Cardiac atrium fibroblast (primary cell): ENCODE measurements around the genes MT3, MT2A and MT1H.

DNA sequence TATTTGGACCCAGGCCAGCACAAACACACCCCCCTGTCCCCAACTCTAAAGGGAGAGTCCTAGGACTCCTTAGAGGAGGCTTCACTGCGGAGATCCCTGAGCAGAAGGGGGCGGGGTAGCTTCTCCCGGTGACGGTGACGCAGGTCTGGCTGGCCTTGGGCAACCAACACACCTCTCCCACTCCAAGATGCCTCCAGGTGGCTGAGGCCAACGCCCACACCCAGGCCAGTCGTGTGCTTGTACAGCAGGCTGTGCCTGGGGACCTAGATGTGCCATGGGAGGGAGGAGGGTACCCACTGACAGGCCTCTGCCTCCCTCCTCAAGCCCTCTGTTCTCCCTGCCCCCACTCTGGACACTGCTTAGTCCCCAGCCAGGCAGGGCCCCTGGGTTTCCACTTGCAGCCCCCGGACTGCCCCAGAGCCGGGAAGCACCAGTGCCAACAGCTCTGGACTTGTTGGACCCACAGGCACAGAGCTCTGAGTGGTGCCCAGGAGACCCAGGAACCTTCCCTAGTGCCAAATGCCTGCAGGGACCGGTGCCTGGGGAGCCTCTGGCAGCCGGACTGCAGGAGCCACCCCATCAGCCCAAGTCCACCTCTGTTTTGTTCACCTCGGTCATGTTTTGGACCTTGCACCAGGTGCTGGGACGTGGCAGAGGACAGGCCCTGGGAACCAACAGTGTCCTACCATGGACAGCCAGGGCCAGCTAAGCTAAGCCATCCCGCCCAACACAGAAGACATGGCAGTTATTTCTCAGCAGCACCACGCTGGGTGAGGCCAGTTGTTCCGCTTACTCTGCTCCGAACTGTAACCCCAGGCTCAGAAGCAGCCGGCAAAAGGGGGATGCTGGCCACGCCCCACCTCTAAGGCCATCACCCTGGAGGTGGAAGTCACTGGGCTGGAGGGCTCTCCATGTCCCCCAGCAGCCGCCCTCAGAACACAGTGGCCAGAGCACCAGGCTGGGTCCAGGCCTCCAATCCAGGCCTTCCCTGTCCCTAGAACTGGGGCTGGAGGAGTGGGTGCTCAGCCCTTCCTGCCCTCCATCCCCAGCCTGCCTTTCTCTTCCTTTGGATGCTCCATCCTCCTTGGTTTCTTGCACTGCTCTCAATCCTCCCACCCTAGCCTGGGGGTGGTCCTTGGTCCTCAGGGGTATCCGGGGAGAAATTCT, 79.9 kb downstream of the AMFR start:
- RAMPAGE, long total RNA, result no peak

GRCh38 chr16:56389003-56389462, 36.3 kb downstream of the AMFR start:
- RAMPAGE, long total RNA, result no peak

DNA sequence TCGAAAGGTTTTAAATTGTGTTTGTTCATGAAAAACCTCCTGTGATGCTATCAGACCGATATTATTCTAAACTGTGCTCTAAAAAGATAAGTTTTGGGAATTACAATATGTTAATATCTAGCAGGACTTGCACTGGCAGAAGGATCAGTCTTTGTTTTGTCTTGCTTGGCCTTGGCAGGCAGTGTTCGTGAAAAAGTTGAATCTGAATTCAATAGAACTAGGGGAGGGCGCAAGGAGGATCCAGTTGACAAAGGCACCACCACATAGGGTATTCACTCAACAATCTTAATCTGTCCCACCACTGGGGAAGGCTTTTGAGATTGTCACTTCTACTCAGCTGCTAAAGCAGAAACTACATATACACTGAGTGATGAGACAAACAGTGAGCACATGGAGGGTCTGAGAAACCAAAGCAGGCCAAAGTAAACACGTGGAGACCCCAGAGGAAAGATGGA, 2.5 kb downstream of the AMFR start:
- RAMPAGE, long total RNA, result no peak

- RAMPAGE, long total RNA, result no peak
Observed at GRCh38 chr16:56423638-56424052, 1.7 kb downstream of the AMFR start.

DNA sequence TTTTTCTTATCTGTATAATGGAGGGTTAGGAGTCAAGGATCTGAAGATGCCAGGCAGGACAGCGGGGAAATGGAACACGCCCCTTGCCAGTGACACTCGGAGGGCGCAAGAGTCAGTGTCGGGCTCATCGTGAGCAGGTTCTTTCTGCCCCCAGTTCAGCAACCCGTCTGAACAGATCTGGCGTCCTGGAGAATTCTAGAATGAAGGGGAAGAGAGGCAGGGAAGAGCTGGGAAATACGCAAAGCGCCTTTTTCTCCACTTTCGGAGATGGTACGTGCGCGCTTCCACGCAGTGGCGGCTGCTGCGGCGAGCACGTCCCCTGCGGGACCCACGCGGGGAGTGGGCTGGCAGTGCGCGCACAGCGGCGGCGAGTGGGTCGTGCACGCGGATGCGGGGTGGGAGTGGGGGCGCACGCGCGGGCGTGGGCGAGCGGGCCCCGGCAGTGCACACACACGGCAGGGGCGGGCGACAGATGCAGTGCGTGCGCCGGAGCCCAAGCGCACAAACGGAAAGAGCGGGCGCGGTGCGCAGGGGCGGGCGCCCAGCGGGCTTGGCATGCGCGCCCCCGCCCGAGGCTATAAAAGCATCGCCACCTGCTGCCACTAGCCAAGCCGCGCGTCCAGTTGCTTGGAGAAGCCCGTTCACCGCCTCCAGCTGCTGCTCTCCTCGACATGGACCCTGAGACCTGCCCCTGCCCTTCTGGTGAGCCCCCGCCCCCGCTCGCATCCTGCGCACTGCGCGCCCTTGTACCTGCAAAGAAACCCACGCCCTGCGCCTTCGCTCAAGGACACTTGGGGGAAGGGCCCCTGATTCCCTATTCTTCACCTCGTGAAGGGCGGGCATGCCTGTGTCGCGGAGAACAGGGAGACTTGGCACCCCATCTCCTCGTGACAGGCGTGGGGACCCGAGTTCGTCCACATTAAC, at the start of gene MT3:
MT3 (plus strand) TSS at position 609 of the 924 bp plus-strand sequence.
- RAMPAGE, long total RNA, result no peak

DNA sequence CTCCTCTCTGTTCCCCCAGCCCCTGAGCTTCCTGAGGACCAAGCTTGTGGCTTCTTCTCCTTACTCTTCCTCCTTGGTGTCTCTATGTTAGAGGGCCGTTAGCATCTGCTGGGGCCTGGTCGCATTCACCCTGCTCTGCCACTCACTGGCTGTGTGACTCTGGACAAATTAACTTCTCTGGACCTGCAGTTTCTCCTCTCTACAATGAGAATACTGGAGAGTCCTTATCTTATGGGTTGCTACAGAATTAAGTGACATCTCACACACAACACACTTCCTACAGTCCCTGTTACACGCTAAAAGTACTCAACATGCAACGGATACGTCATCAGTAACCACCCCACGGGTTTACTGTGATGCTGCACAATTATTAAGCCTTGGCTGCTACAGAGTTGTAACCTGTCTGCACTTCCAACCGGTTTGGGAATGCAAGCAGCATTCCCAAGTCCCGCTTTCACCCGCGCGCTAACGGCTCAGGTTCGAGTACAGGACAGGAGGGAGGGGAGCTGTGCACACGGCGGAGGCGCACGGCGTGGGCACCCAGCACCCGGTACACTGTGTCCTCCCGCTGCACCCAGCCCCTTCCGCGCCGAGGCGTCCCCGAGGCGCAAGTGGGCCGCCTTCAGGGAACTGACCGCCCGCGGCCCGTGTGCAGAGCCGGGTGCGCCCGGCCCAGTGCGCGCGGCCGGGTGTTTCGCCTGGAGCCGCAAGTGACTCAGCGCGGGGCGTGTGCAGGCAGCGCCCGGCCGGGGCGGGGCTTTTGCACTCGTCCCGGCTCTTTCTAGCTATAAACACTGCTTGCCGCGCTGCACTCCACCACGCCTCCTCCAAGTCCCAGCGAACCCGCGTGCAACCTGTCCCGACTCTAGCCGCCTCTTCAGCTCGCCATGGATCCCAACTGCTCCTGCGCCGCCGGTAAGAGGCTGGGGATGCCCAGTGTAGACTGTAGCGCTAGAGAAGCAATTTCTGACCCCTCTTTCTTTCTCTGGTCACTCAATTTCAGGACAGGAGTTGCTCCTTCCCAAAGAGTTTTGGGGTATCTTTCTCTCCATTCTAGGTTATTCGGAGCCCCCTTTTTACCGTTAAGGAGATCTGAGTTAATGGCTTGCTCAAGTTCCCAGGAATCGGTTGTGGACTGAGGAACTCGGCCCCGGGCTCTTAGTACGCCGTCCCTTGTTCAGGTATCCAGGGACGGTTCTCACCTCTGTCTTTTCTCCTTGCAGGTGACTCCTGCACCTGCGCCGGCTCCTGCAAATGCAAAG, at the start of gene MT2A:
MT2A (plus strand) TSS at position 816 of the 1,262 bp plus-strand sequence.
- RAMPAGE, long total RNA, result start-site peak on the plus strand centred at position 849 of the sequence, 111 bp wide, 15,580 and 54 reads in 2 replicates

DNA sequence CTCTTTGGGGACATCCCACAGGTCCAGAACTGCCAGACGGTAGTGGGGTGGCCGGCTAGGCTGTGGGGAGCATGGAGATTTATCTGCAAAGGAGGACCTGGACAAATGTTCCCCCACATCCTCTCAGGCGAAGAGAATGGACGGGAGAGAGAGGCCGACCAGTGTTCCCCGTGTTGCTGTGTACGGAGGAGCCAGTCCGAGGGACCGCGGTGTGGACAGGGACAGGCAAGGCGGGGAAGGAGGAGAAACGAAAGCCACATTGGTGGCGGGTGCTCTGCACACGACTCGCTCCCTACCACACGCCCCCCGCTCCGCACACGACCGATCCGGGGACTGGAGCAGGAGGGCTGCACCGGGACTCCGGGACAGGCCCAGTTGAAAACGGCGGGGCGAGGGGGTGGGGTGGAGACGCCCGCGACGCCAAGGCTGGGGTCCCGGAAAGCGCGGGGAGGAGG, 526 bp upstream of the MT1M start:
- RAMPAGE, long total RNA, result no peak

DNA sequence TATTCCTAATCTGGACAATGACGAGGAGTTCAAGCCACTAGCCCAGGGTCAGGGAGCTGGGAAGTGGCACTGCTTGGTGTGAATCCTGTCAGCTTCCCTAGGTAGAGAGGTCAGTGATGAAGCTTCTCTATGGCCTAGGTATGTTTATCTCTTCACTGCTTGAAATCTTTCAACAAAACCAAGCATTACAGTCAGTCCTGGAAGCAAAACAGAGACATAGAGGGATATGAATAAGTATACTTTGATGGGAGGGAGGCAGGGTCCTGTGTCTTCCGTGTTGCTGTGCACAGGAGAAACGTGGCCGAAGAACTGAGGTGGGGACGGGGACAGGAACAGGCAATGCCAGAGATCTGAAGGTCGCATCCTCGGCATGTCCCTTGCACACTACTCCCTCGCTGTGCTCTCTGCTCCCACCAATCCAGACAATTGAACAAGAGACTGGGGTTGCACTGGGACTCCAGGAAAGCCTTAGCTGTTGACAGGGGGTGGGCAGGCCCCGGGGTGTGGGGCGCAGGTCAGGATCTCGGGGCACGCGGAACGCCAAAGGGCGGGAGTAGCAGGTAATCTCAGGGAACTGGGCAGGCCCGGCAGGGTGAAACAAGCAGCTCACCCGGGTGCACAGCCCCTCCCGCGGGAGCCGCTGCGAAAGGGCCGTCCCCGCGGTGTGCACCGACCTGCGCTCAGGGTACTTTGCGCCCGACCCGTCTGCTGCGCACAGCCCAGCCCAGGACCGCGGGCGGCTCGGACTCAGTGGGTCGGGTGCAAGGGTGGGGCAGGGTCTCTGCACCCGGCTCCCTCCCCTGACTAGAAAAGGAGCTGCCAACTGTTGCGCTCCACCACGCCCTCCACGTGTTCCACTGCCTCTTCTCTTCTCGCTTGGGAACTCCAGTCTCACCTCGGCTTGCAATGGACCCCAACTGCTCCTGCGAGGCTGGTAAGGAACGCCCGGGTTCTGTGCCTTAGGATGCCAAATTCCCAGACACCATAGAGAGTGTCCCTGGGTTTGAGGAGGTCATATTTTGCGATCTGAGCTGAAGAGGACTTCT, at the start of gene MT1H:
MT1H (plus strand) TSS at position 836 of the 1,046 bp plus-strand sequence.
- RAMPAGE, long total RNA, result no peak

- RAMPAGE, long total RNA, result no peak
Observed at GRCh38 chr16:56748826-56749125, 18.8 kb downstream of the NUP93 start.

GRCh38 chr16:56814649-56815264, 50.2 kb upstream of the SLC12A3 start:
- RAMPAGE, long total RNA, result no peak

GRCh38 chr16:56858420-56858779, 6.6 kb upstream of the SLC12A3 start:
- RAMPAGE, long total RNA, result no peak

DNA sequence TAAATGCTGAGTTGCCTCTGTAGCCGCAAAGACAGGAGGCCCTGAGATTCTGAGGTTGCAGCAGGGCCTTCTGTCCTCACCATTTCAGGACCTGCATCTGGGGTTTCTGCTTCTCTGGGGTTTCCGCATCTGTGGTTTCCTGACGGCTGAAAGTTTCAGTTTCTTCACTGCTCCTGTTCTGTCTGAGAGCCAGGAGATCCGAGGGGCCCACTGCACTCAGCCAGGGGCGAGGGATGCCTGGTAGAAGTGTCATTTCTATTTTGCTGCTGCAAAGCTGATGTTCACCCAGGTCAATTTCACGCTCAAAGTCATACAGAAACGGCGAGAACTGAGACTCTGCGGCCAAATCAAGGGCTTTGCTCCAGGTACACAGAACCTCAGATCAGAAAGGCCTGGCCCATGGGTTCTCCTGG, 4.5 kb upstream of the SLC12A3 start:
- RAMPAGE, long total RNA, result no peak

DNA sequence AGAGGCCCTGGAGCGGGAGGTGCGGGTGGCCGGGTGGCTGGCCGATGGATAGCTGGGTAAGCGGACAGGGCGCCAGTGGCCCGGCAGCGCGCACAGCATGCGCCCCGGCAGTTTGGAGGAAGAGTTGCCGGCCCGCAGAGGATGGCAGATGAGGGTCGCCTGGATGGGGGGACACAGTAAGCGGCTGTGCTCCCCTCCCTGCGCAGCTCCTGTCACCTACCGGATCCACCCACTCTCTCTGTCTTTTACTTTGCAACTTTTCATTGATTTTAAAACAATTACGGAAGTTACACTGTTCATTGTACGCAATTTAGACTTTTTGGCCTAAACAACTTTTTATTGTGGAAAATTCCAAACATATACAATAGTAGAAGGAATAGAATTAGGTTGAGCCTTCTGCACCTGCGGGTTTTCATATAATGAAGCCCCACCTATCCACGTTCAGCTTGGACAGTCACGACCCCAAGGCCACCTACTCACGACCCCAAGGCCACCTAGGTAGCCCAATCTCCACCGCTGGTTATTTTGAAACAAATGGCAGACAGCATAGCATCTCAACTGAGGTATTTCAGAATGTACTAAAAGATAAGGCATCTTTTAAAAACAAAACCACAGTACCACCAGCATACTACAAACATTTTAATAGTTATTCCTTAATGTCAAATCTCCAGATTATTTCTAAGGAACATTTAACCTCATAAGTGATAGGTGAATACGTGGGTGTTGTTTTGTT, 531 bp downstream of the NLRC5 start:
- RAMPAGE, long total RNA, result no peak

DNA sequence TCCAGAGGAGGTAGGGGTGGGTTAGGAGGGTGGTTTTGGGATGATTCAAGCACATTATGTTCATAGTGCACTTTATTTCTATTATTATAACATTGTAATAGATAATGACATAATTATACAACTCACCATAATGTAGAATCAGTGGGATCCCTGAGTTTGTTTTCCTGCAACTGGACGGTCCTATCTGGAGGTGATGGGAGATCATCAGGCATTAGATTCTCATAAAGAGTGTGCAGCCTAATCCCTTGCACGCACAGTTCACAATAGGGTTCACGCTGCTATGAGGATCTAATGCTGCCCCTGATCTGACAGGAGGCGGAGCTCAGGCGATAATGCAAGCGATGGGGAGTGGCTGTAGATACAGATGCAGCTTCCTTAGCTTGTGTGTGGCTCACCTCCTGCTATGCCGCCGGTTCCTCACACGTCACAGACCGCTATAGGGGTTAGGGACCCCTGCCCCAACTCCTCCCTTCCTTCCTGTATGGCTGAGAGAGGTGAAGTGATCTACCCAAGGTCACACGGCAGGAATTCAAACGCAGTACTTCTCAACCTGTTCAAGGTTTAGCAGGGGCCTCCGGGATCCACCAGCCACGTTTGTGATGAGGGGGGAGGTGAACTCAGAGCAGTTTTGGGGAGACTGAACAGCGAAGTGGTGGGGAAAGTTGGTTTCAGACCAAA, 13.3 kb upstream of the PLLP start:
- RAMPAGE, long total RNA, result no peak

DNA sequence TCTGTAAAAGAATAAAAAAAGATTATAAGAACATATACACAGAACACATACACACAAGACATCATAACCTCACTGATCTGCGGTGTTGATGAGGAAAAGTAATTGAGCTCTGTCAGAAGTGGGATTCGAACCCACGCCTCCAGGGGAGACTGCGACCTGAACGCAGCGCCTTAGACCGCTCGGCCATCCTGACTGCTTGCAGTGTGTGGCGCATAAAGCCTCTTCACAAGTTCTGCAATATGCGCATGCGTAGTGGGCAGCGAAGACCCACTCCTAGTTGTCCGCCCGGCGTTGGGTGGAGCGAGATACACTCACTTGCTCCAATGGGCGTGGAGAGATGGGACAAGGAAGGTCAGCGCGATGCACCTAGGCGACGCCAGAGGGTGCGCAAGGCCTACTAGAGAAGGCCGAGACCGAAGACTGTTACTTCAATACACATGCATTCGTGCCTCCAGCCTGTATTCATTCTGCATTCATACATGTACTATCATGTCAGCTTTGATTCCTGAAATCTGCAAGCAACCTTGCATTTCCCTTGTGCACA, 16.0 kb upstream of the PLLP start:
- RAMPAGE, long total RNA, result no peak

GRCh38 chr16:57374233-57374571, 1.9 kb downstream of the CX3CL1 start:
- RAMPAGE, long total RNA, result no peak

DNA sequence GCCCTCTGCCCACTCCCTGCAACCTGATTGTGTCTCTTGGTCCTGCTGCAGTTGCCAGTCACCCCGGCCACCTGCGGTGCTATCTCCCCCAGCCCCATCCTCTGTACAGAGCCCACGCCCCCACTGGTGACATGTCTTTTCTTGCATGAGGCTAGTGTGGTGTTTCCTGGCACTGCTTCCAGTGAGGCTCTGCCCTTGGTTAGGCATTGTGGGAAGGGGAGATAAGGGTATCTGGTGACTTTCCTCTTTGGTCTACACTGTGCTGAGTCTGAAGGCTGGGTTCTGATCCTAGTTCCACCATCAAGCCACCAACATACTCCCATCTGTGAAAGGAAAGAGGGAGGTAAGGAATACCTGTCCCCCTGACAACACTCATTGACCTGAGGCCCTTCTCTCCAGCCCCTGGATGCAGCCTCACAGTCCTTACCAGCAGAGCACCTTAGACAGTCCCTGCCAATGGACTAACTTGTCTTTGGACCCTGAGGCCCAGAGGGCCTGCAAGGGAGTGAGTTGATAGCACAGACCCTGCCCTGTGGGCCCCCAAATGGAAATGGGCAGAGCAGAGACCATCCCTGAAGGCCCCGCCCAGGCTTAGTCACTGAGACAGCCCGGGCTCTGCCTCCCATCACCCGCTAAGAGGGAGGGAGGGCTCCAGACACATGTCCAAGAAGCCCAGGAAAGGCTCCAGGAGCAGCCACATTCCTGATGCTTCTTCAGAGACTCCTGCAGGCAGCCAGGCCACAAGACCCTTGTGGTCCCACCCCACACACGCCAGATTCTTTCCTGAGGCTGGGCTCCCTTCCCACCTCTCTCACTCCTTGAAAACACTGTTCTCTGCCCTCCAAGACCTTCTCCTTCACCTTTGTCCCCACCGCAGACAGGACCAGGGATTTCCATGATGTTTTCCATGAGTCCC, 11.4 kb downstream of the CX3CL1 start:
- RAMPAGE, long total RNA, result no peak

DNA sequence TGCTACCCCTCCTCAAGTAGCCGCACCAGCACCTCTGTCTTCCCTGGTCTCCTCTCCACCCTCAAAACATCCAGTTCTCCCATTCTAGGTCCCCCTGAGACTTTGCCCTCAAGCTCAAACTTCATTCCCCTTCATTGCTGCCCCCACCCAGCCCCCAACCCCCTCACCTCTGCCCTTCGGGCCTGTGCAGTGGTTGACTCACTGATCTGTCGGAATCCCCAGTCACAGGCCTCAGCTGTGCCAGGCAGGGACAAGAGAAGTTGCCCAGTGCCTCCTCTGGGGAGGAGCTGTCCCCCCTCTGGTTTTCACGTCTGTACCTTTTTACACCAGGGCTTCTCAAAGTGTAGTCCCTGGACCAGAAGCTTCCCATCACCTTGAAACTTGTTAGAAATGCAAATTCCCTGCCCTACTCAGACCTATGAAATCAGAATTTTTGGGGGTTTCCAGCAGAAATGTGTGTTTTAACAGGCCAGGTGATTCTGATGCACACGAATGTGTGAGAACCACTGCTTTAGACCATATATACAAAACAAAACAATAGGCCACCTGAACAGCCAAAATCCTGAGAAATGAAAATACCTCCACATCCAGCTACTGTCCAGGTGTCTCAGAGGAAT, 744 bp upstream of the DOK4 start:
- RAMPAGE, long total RNA, result no peak

- RAMPAGE, long total RNA, result no peak
Observed at GRCh38 chr16:57525579-57526409, 10.6 kb downstream of the CCDC102A start.

- RAMPAGE, long total RNA, result no peak
Observed at GRCh38 chr16:57756838-57757630, 21.5 kb downstream of the KATNB1 start.